Retinal pigment epithelial cell (primary cell): Measurements from ENCODE around the genes IFT43, GPATCH2L and ESRRB.

- RRBS, result no CpG with 5 or more reads among the region's 7 CpGs
Measured at GRCh38 chr14:75281751-75282672, 3.4 kb downstream of the FOS start.

GRCh38 chr14:75436985-75437716 is 9.3 kb downstream of the JDP2 start:
- RRBS, result no CpG with 5 or more reads among the region's 7 CpGs

DNA sequence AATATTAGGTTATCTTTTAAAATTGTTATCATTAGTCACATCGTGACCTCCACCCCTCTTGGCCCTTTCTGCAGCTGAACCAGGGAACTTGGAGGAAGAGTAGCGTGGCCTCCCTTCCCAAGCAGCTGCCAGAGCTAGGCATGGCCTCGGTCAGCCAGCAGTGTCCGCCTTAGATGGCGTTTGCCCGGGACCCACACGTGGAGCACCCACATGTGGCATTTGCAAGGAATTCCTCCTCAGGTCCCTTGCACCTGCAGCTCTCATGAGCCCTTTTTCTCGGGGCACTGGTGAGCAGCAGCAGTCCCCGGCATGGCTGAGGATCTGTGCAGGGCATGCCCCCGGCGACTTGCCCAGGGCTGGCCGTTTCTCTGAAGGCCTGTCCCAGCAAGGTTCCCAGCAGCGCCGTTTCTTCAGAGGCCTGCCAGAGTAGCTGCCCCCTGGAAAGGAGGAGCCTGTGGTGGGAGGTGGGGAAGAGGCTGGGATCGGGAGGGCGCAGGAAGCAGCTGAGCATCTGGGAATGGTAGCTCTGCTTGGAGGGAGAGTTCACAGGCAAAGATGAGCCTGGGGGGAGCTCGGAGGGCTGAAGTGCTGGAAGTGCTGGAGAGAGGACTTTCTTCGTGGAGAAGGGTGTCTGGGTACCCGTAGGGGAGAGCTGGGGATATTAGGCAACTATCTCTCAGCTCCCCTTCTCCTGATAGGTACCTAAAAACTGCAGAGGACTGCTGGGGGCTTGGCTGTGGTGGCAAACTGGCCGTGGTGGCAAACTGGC is 10.9 kb downstream of the JDP2 start:
- RRBS, result no CpG with 5 or more reads among the region's 20 CpGs

DNA sequence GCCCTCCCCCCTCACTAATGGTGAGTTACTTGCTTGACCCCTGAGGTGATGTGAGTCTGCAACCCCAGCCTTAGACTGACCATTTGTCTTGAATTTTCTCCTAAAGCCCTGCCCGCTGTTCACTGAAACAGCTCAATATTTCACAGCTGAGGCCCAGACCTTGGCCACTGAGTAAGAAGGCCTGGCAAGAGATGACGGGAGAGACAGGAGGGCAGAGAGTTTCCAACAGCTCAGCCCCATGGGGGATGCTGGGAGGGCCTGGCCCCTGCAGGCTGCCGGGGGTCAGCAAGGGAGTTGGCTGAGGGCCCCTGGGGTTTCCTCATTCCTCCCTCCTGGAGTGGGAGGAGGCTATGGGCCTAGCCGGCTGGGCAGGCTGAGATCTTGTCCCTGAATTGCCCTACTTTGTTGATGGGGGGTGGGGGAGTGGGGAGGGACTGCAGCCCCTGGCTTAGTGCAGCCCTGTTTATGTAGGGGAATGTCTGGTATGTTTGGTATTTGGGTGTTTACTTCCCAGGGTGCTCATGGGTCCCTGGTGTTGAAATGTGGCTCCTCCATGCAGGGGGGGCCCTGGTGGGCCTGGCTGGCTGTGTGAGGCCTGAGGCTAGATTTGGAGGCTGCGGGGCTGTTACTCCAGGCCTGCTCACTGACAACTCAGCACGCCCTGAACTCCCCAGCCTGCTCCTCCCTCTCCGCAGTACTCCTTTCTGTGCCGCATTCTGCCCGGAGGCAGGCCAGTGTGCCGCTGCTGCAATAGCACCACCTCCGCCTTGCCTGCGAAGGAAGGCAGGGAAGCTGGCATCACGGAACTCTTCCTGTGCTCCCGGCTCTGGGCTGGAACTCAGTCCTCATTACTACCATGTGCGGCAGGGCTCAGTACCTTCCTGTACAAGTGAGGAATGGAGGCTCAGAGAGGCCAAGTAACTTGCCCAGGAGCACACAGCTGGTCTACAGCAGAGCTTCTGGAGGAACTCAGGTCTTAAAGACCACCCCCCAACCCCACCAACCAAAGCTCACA is 25.2 kb downstream of the JDP2 start:
- RRBS, result 2% methylated on average over 6 of the region's 15 CpGs

- RRBS, result no CpG with 5 or more reads among the region's 4 CpGs
Measured at GRCh38 chr14:75523767-75524313, 1.6 kb downstream of the BATF start.

GRCh38 chr14:75527552-75527827 is 5.2 kb downstream of the BATF start:
- RRBS, result no CpG with 5 or more reads among the region's 1 CpG

GRCh38 chr14:75619595-75619905 is 41.1 kb downstream of the ERG28 start:
- RRBS, result no CpG with 5 or more reads among the region's 1 CpG

GRCh38 chr14:75723612-75724354 is 62.7 kb downstream of the TTLL5 start:
- RRBS, result no CpG with 5 or more reads among the region's 4 CpGs

- RRBS, result no CpG with 5 or more reads among the region's 2 CpGs
Measured at GRCh38 chr14:75941257-75941510, 40.6 kb downstream of the TGFB3 start.

DNA sequence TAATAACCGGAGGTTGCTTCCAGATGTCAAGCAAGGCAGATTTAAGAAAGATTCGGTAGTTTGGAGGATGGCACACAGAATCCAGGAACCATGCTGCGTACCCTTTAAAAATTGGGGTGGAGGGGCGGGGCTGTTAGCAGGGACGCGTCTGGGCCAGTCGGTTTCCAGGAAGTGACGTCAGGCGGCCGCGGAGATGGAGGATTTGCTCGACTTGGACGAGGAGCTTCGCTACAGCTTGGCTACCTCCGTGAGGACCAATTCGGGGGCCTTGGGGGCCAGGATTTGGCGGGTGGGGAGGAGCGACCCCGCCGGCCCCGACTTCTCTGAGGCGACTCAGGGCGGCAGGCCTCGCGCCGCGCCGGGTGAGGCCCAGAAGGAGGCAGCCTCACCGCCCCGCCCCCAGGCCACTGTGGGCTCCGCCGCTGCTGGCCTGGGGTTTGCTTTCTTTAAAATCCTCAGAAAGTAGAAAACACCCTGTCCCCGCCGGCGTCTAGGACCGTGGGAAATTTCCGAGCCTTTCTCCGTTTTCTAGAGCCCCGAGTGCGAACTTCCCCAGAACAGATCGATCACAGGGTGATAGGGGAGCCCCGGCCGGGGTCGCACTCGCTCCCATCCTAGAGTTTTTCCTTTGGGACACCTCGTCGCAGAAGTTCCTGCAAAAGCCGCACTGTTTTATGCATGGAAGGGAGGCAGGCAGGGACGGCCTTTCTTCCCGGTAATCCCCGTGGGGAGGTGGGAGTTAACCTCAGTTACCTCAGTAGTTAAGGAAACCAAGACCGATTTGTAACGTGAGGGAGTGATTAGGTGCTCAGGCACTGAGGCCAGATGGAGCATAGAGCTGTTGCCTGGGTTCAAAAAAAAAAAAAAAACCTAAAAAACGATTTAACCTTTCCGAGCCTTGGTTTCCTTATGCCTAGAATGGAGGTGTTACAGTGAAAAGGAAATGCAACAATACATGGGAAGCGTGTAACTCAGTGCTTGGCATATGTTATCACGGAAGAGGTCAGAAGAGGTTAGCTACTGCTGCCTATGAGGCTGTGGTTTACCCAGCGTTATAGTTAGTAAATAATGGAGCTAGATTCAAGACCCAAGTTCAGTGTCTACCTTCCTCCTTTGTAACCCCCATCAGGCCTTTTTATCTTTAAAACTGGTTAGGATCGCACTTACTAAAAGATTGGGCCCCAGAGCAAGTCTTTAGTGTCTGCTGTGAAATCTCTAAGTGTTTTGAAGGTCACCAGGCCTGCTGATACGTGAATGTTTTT is at the start of gene IFT43:
IFT43 (plus strand) TSS at position 170 of the 1,262 bp plus-strand sequence.
- RRBS, result 3% methylated on average over 15 of the region's 60 CpGs

- RRBS, result no CpG with 5 or more reads among the region's 22 CpGs
Measured at GRCh38 chr14:76100335-76101020, 51.2 kb upstream of the GPATCH2L start.

DNA sequence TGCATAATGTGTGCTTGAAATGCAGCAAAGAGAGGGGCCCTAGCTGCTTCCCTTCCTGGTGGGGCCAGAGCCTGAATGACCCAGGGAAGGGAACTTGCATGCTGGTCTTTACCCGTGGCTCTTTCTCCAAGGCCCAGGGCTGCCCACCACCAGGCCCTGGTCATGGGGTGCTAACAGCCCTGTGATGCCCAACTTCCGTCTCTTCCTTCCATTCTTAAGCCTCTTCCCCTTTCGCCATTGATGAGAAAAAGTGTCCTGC is 49.9 kb upstream of the GPATCH2L start:
- RRBS, result no CpG with 5 or more reads among the region's 3 CpGs

DNA sequence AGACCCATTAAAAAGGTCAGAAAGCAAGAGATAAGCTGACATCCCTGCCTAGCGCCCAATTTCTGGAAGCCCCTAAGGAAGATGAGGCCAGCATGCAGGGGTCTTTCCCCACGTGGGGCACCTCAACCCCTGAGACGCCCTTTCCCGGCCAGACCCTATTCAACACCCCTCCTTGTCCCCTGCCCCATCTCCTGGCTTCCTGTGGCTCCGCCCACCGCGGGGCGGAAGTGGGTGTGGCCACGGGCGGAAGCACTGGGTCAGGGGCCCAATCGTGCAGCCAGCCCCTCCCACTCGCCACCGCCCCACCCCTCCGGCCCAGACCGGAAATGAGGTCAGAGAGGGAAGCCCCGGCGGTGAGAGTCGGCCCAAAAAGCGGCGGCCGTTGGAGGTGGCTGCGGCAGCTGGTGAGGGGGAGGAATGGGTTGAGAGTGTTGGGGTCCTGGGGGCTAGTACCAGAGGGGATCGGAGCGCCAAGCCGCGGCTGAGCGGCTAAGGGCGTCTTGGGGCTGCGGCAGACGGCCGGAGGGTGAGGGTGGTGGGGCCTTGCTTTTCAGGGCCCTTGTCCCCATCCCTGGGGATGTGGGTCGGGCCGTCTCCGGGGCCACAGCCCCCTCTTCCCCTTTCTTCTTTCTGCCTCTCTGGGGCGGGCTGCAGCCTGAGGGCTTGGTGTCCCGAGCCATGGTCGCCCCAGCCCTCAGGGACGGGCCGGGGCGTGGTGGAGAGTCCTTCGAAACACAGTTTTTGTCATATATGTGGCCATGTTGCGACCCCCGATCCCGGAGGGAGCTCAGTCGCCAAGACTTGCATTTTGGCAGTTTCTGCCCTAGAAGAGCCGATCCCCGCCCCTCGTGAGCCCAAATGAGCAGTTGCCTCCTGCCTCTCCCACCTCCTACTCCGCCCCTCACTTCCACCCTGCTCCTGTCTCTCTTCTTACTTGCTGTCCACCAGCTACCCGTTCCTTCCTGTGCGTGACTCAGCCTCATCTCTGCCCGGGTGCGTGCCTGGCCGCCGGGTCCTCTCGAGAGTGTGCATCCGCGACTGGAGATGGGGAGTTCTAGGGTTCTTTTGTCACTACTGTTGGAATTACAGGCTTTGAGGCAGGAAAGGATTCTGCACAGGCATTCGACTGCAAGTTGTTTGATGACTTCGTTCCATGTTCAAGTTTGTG is at the start of gene GPATCH2L:
GPATCH2L (plus strand) TSS at position 335 of the 1,168 bp plus-strand sequence.
- RRBS, result 1% methylated on average over 10 of the region's 60 CpGs

DNA sequence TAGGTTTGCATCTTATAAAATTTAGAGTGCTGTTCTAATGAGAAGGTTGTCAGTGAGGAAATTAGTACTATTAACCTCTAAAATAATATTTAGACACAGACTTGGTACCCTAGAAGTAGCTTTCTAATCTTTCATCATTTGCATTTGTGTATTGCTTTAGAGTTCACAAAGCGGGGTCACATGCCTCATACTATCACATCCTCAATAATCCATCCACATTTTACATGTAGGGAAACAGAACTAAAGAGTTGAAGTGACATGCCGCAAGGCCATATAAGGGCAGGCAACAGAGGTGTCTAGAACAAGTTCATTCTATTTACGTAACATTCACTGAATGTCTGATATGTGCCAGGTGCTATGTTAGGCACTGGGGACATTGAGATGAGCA is 11.8 kb downstream of the GPATCH2L start:
- RRBS, result no CpG with 5 or more reads among the region's 3 CpGs

GRCh38 chr14:76267732-76268109 is 108.2 kb upstream of the ESRRB start:
- RRBS, result 68% methylated on average over 1 of the region's 16 CpGs

DNA sequence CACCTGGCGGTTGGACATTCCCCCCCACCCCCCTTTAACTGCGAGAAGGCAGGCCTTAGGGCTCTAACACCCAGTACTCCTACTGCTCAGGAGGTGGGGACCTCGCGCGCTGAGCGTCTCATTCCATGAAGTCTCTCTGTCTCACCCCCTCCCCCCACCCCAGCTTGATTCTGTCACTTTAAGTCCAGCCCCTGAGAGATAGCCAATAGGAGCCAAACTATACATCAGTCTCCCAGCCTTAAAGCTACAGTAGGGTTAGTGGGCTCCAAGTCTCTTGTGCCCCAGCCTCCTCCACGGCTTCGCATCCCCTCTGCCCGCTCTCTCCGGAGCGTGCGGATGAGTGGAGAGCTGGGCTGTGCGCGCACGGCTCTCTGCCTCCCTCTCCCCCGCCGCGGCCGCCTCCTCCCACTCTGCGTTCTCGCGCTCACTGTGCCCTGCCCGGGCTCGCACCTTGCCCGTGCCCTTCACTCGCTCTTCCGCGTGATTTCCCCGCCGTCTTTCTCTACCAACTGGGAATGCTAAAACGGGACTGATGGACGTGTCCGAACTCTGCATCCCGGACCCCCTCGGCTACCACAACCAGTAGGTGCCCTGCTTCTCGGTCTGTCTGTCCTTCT is at the start of gene ESRRB:
ESRRB (plus strand) TSS at position 268 of the 617 bp plus-strand sequence.
- RRBS, result no CpG with 5 or more reads among the region's 36 CpGs

- RRBS, result no CpG with 5 or more reads among the region's 46 CpGs
Measured at GRCh38 chr14:76775751-76776278, 14.5 kb downstream of the VASH1 start.

GRCh38 chr14:76899003-76899474 is 72.8 kb downstream of the LRRC74A start:
- RRBS, result 65% methylated on average over 2 of the region's 7 CpGs

- RRBS, result no CpG with 5 or more reads among the region's 16 CpGs
Measured at GRCh38 chr14:76968615-76969159, 59.8 kb downstream of the IRF2BPL start.

DNA sequence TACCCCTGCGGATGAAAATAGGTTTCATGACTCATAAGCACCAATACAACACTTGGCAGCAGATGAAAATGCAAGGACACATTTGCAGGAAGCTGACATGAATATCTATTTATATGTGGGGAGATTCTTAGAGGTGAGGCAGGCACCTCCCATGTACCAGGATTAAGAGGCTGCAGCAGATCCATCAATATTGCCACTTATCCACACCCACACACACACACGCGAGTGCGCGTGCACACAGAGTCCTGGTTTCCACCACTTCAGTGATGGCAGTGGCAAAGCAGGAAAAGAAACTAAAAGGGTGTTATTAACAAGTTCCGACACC is 5.5 kb downstream of the IRF2BPL start:
- RRBS, result no CpG with 5 or more reads among the region's 6 CpGs